Hair follicular keratinocyte (primary cell): ENCODE measurements around the gene CARNMT1.

- RAMPAGE, long total RNA: no peak
Measured at GRCh38 chr9:72354313-72355304, 10.4 kb downstream of the ZFAND5 start.

DNA sequence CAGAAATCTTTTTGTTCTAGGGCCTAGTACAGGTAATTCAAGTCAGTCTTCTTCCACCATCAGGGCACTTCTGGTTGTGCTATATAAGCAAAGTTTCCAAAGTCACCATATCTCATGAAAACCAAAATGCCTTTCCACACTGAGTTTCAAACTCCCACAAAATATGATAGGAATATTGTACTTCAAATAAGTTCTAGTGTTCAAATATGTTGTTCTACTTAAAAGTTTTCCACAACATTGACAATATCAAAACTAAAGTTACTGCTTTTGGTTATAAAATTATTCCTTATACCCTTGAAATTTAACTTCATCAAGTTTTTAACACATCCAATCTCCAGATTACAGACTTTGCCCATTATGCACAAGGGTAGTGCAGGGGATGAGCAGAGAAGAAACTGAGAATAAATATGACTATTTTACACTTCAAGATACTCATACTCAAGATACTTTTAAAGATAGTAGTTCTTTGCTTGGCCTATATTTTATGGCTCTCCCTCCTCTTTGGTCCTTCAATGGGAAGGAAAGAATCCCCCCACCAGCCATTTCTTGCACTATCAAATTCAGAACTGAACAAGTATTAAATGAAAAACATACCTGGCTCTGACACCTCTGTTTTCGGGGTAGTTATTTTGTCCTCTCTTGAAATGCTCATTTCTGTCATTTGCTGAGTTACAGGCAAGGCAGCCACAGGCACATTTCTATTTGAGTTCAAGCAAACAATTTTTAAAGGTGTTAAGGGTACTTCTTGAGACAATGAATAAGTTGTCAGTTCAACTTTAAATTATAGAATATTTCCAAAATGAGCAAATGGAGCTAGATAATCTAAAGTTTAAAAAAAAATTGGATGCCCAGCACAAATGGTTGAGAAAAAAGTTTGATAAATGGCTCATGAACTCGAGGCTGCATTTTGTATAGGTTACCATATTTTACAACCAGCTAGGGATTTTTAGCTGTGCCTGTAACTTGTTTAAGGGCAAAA, 5.9 kb downstream of the ZFAND5 start:
- RAMPAGE, long total RNA: no peak

DNA sequence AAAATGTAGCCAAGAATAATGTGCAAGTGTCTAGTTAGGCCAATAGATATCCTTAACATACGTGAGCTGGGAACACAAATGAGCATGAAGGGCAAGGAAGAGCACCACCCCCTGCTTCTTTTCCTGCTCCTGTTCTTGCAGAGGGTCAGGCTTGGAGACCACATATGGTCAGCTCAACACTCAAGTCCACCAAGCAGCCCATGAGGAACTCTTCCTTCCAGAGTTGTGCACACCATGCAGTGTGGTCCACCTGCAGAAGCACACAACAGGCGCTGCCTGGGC, 5.2 kb downstream of the TMC1 start:
- RAMPAGE, long total RNA: no peak

- RAMPAGE, long total RNA: no peak
Measured at GRCh38 chr9:72557693-72558193, 36.3 kb downstream of the TMC1 start.

DNA sequence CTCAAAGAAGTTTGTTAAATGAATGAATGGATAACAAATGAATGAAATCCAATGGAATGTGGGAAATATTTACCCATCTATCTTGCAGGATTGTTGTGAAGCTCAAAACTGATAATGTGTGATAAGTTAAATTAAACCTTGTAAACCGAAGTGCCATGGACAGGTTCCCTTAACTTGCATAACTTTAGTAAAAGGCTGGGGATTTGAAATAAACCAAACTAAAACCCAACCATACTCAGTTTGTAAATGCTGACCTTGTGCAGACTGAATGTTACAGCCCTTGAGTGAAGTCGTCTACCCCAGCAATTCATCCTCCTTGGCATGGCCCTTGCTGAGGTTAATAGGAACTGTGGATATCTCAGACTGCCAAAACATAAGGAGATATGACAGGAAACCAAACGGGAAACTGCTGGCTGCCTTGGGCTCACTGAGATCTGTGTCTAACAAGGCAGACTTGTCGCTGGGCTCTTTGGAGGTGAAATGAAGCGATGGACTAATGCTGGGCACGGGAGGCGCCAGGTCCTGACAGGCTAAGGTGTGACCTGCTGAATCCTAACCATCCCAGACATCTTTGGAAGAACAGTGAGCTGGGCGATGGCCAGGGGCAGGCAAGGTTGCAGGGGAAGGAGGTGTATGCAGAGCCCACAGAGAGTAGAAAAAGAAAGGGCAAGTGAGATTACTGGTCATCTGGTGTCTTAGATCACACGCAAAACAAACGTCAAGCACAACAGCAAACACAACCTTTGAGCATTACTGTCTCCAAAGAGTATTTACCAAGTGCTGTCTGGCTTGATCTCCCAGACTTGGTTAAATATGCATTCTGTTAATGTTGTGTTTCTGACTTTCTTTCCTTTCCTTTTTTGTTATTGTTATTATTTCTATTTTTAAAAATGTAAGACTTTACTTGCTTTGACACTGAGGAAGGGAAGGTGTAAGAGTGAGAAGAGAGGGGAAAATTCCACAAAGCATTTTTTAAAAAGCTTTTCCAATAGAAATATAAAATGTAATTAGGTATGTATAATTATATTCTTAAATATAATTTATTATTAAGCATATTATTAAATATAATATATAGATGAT, 44.7 kb upstream of the ALDH1A1 start:
- RAMPAGE, long total RNA: no peak

DNA sequence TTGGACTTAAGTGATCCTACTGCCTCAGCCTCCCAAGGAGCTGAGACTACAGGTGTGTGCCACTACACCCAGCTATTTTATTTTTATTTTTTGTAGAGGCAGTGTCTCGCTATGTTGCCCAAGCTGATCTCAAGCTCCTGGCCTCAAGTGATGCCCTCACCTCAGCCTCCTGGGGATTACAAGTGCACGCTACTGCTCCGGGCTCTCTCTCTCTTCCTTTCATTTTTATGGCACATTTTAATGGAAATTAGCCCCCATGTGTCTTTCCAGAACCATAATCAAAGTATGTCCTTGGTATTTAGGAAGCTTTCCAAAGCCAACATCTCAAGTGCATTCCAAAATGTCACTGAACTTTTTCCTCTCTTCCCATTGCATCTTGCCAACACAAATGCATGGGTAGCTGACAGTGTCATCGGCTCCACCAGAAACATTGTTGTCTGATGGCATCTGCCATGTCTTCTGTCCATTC, 90.6 kb upstream of the ANXA1 start:
- RAMPAGE, long total RNA: no peak

DNA sequence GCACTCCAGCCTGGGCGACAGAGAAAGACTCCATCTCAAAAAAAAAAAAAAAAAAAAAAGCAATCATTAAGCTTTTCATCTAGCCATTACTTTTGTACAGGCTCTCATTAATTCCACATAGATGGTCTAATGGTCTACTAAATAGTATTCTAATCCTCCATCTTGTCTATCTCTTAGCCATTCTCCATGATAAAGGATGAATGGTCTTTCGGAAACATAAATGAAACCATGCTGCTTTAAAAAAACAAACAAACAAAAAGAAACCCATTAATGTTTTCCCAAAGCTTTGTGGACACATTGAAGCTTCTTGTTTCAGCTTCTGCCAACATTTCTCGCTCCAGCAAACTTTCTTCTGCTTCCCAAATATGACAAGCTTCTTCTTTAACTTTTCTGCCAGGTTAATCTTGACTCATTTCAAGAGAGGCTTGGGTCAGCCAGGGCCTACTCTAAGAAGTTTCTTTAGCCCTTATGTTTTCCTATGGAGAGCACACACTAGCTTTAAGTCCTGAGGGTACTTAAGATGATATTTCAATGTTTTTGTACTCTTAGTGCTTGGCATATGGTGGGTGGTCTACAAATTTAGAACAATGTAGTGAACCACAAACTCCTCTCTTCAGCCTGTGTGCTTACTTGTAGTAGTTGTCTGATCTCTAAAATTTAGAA, 6.1 kb downstream of the ANXA1 start:
- RAMPAGE, long total RNA: no peak

- RAMPAGE, long total RNA: no peak
Measured at GRCh38 chr9:73259059-73259356, 107.3 kb downstream of the ANXA1 start.

DNA sequence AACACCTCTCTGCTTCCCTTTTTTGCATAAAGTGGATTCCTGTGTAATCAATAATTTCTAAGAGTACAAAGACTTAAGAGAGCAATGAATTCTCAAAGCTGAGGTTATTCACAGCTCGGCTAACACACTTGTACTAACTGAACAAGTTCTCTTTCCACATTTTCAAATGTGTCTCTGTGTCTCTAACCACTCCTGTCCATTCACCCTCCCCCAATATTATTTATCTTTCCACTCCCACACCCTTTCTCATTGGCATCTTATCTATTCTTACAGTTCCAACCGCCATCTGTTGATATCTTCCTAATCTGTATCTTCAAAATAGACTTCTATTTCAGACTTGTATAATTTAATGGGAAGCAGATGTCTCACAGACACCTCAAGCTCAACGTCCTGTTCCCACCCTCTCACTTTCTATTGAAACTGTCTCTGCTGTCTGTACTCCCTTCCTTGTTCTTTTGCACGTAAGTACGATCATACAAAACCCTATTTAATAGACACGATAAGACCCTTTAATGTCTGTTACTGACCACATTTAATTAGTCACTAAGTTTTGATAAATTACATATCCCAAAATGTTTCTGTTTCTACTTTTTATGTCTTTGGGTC, 206.0 kb downstream of the ANXA1 start:
- RAMPAGE, long total RNA: no peak

GRCh38 chr9:74017736-74018170, 479.4 kb upstream of the RORB start:
- RAMPAGE, long total RNA: no peak

DNA sequence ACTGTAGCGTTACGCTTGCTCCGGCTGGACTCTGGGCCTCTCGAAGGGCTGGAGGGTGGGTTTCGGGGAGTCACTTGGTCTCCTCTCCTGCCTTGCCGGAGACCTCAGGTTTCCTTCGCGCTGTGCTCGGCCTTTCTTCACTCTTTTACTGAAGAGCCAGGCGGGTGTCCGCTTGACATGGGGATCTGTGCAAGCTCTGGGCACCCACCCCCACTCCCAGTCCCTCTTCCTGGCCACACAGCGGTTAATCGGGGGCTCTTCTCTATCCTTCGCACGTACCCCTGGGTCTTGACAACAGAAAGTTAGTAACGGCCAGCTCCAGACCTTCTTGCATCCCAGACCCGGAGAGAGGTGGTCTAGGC, 1.7 kb downstream of the RORB start:
- RAMPAGE, long total RNA: no peak

DNA sequence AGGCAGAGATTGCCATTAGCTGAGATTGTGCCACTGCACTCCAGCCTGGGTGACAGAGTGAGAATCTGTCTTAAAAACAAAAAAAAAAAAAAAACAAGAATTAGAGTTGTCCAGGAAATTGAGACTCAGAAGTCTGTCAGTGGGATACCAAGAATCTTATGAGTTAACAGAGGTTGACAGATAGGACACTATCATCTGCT, 13.7 kb downstream of the TRPM6 start:
- RAMPAGE, long total RNA: no peak

GRCh38 chr9:75027994-75028882, at the start of gene CARNMT1:
CARNMT1 (minus strand) TSS chr9:75028293.
- RAMPAGE, long total RNA: no peak

GRCh38 chr9:76257128-76257757, 137.0 kb downstream of the RFK start:
- RAMPAGE, long total RNA: no peak

DNA sequence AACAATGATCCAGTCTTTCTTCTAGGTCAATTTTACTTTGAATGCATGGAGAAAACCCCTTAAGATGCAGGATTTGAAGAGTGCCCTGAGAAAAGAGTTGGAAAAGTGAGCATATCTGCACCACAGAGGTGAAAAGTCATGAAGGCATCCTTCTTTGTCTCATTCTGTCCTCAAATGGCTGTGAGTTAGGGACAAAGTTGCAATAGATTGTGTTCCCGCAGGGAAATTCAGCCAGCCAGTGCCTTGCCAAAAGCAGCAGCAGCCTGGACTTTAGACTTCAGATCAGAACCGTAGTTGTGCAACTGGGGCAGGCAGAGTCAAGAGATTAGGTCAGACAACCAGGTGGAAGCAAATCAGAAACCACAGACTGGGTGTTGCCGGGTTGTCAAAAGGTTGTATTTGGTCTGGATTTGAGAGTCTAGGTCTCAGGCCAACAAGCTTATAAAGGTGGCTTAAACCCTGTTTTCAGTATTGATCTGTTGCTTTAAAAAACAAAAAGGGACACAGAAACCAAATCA, 21.1 kb downstream of the RFK start:
- RAMPAGE, long total RNA: no peak

DNA sequence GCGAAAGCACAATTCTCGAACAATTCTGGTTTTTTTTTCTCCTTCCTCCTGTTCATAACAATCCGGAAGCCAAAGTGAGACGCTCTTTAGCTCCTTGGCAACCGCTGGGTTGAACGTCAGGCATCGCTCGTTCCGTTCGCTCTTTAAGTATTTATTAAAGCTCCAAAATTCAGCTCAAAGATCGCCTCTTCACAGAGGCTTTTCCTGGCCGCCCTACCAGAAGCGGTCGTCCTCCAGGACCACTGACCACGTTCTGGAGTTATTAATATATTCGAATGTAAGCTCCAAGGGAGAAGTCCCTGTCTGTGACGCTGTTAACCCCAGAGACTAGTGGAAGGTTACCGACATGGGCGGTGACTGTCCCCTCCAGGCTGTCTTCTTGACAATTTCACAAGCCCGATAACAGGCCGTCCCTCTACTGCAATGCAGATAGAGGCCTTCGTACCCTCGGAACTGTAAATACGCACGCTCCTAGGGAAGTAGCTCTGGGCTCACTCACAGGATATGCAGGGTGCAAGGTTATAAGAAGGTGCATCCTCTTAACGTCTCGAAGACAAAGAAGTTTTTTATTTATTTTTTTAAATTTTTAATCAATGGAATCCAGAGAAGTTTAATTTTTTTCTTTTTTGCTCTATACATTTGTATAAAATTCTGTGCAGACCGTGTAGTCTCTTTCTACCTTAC, 624 bp upstream of the RFK start:
- RAMPAGE, long total RNA: no peak

- RAMPAGE, long total RNA: no peak
Measured at GRCh38 chr9:76460357-76460549, 1.3 kb downstream of the GCNT1 start.

DNA sequence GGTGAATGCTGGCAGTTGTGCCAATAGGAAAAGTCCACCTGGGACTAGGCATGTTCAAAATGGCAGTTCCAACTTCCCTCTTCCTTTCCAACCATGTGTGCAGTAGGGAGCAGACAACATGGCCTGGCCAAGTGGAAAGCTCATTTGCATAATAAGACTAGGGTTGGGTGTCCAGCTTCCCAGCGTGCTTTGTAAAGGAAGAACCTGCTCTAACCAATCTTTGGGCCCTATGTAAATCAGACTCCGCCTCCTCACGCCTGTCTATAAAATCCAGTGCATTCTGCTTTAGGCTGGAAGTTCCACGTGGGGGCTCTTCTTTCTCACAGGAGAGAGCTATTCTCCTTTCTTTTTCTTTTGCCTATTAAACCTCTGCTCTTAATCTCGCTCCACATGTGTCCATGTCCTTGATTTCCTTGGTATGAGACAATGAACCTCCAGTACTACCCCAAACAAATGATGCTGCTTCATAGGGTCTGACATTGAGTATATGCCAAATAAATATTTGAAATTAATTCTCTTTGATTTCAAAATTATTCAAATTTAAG, 83.4 kb downstream of the GCNT1 start:
- RAMPAGE, long total RNA: no peak

- RAMPAGE, long total RNA: no peak
Measured at GRCh38 chr9:76643676-76644324, 184.8 kb downstream of the GCNT1 start.

DNA sequence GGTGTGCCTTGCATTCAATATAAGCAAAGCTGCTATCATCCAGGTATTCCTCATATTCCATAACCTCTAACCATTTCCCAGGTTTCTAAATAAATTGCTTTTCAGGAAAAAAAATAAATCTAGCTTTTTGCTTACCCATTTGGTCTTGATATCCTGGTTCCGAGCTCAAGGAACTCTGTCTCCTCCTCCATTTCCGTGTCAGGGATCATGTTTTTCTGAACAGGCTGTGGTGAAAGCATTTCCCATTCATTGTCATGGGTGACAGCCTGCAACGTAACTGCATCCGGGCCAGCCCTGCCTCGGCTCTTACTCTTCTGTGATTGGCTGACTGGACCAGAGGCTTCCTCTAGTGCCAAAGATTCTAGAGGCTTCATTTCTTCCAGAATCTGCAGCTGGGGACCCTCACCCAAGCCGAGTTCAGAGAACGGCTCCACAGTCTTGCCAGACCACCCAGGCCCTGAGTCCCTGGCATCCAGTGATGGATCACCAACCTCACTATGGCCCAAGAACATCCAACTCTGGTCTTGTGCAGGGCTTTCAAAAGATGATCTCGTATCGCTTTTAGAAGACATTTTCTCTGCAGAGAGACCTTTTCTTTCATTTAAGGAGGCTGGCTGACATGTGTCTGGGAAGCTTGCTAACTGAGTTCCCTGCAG, 202.6 kb downstream of the PRUNE2 start:
- RAMPAGE, long total RNA: no peak